Kidney epithelial cell (primary cell): Measurements from ENCODE around the gene OR13H1.

GRCh38 chrX:127076958-127077423 is 257.5 kb downstream of the PRR32 start:
- RAMPAGE, long total RNA: no peak
- RRBS: no CpG with 5 or more reads among the region's 2 CpGs

- RAMPAGE, long total RNA: no peak
- RRBS: no CpG with 5 or more reads among the region's 2 CpGs
These were observed 25.6 kb downstream of the SMARCA1 start for GRCh38 chrX:129497621-129498119.

DNA sequence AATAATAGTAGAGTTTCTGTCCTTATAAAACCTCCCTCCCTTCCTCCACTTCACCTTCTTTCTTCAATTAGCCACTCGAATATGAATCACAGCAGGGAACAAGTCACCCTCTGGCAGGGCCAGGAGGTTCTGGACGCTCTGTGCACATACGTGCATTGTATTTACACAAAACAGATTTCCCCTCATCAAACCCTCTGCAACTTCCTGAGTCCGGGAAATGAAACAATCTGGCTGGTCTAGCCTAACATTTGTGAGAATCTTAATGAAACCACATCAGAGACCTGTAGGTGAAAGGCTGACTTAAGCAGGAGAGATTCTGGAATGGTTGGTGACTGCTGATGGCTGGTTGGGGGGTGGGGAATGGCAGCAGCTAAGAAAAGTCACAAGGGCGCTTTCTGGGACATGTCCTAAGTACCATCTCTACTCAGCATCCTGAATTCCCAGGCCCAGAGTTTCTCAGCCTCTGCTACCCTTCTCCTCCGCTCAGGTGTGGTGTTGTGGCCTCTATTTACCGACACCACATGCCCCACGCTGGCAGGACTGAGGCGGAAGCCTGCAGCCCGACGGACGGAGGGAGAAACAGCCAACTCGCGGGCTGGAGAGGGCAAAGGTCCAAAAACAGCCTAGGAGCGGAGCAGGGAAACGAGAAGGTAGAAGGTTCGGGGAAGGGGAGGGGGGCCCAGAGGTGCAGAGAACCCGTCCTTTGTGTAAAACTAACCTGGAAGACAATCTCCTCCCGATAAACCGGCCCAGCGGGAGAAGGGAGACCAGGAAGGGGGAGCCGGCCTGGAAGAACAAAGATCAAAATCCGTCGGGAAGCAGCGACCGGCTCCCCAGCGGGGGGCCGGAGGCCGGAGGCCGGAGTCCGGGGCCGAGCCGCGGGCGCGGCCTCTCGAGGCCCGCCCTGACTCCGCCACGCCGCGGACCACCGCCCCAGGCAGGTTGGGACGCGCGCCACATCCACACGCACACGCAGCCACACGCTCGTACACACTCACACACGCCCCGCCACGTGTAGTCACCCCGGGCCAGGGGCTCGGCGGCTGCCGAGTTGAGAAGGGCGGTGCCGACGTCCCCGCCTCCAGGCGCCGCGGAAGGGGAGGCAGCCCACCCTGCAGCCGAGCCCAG is 781 bp downstream of the ZDHHC9 start:
- RAMPAGE, long total RNA: no peak
- RRBS: 46% methylated on average over 6 of the region's 65 CpGs

GRCh38 chrX:129979067-129979564 is 3.3 kb upstream of the BCORL1 start:
- RAMPAGE, long total RNA: no peak
- RRBS: no CpG with 5 or more reads among the region's 15 CpGs

DNA sequence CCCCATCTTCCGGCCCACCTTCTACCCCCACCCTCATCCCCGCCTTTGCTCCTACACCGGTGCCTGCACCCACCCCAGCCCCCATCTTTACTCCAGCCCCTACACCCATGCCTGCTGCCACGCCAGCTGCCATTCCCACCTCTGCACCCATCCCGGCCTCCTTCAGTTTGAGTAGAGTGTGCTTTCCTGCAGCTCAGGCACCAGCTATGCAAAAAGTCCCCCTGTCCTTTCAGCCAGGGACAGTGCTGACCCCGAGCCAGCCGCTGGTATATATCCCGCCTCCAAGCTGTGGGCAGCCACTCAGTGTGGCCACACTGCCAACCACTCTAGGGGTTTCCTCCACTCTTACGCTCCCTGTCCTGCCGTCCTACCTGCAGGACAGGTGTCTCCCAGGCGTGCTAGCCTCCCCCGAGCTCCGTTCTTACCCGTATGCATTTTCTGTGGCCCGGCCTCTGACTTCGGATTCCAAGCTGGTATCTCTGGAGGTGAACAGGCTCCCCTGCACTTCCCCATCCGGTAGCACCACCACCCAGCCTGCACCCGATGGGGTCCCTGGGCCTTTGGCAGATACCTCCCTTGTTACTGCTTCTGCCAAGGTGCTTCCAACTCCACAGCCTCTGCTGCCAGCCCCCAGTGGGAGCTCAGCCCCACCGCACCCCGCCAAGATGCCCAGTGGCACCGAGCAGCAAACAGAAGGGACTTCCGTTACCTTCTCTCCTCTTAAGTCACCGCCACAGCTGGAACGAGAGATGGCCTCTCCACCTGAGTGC is 31.6 kb downstream of the BCORL1 start:
- RAMPAGE, long total RNA: no peak
- RRBS: 90% methylated on average over 7 of the region's 24 CpGs

- RAMPAGE, long total RNA: no peak
- RRBS: 71% methylated on average over 2 of the region's 21 CpGs
These were observed 38.9 kb downstream of the ELF4 start for GRCh38 chrX:130070977-130072177.

DNA sequence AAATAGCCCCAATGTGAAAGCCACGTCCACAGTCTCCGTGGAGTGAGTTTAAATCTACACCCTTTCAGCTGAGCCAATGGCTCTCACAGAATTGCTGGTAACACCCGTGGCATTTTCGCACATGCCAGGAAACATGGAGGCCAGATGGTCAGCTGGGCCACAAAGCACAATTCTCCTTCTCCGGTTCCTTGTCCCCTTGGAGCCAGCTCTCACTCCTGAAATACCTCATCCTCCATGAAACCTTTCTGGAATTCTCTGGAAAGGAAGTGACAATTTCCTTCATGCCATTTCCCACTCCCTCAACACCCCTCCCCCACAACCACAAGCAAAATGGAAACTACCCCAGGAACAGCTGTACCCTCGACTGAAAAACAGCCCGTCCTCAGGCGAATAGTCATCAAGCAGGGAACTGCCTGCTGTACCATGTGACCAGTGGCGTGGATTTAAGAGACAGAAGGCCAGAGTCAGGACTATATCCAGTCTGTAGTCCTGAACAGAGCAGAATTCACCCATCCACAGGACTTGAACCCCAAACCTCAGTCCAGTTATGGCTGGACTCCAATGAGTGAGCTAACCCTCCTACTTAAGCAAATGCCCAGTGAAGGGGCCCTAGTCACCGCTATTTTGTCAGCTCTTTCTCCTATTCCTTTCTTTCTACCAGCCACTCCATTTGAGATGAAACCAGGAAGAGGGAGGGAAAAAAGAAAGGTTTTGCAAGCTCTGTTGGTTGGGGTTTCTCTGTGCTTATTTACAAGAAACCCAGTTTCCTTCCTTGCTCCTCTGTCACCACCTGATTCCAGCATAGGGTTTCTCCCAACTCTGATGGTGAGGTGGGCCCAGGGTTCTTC is 24.6 kb downstream of the ELF4 start:
- RAMPAGE, long total RNA: no peak
- RRBS: no CpG with 5 or more reads among the region's 10 CpGs

GRCh38 chrX:130091854-130092746 is 18.2 kb downstream of the ELF4 start:
- RAMPAGE, long total RNA: no peak
- RRBS: no CpG with 5 or more reads among the region's 12 CpGs

DNA sequence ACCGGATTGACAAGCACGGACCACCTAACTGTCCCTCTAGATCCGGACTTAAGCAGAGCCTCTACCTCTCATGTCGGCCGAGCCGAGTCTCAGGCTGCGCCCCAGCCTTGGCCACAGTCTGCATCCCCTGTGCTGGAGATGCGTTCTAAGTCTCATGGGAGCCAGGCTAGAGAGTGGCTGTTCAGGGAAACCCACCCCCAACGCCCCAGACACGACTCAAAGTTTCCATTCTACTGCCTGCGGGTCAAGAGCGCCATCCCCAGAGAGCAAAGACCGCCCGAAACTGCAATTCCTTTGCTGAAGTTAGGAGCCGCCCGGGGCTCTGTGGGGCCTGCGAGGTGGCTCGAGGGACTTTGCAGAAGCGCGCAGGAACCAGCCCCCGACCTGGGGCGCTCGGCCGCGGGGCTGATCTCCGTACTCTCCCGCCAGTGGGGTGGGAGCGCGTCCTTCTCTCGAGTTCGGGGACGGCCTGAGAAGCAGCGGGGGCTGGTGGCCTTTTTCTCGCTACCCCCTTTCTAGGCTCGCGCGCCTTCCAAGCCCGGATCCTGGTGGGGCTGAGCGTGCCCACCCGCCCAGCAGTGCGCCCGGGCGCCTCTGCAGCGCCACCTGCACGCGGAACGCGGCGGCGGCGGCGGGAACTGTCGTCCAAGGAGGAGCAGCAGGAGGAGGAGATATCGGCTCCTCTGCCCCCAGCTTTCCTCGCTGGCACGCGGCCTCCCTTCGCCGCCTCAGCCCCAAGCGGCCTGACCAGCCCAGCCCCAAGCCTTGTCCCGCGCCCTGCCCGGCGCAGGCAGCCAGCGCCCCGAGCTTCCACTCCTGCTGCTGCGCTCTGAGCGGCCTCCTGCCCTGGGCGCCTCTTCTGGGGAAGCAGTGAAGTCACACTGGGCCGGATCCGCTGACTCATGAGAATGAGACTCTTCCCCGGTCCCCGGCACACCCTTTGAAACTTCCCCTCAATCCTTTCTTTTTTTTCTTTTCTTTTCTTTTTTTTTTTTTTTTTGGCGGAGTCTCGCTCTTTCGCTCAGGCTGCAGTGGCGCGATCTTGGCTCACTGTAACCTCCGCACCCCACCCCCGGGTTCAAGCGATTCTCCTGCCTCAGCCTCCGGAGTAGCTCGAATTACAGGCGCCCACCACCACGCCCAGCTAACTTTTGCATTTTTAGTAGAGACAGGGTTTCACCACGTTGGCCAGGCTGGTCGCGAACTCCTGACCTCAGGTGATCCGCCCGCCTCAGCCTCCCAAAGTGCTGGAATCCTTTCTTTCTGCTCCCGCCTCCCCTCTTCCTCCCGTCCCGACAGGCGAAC is 10.4 kb upstream of the ELF4 start:
- RAMPAGE, long total RNA: no peak
- RRBS: 22% methylated on average over 5 of the region's 94 CpGs

GRCh38 chrX:130165059-130165650 is 486 bp downstream of the AIFM1 start:
- RAMPAGE, long total RNA: no peak
- RRBS: 40% methylated on average over 13 of the region's 29 CpGs

GRCh38 chrX:130564225-130564564 is 162.4 kb downstream of the RBMX2 start:
- RAMPAGE, long total RNA: no peak
- RRBS: no CpG with 5 or more reads among the region's 4 CpGs

GRCh38 chrX:130842624-130843165 is 60.3 kb downstream of the ENOX2 start:
- RAMPAGE, long total RNA: no peak
- RRBS: no CpG with 5 or more reads among the region's 4 CpGs

DNA sequence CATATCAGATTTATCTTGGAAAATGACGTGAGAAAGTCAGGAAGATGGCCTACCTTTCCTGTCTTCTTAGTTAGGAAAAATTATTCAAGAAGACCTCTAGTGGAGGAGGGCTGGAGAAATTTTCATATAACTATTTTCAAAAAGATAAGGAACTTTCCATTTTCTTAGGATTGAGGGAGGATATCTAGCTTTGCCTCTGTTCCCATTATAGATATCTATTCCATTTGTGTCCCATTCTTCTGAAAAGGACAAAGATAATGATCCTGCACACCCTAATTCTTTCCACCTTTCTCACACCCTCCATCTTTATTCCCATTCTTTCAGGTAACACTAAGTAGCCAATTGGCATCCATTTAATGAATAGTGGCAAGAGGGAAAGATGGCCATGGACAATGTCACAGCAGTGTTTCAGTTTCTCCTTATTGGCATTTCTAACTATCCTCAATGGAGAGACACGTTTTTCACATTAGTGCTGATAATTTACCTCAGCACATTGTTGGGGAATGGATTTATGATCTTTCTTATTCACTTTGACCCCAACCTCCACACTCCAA is at the start of gene OR13H1:
Gene OR13H1, plus strand, starts transcription at position 380 of the 554 bp plus-strand sequence.
- RAMPAGE, long total RNA: no peak
- RRBS: no CpG with 5 or more reads among the region's 2 CpGs

- RAMPAGE, long total RNA: no peak
- RRBS: no CpG with 5 or more reads among the region's 3 CpGs
These were observed 195.1 kb upstream of the STK26 start for GRCh38 chrX:131828061-131828417.

- RAMPAGE, long total RNA: no peak
- RRBS: 24% methylated on average over 23 of the region's 55 CpGs
These were observed 717 bp downstream of the STK26 start for GRCh38 chrX:132023424-132024614.

DNA sequence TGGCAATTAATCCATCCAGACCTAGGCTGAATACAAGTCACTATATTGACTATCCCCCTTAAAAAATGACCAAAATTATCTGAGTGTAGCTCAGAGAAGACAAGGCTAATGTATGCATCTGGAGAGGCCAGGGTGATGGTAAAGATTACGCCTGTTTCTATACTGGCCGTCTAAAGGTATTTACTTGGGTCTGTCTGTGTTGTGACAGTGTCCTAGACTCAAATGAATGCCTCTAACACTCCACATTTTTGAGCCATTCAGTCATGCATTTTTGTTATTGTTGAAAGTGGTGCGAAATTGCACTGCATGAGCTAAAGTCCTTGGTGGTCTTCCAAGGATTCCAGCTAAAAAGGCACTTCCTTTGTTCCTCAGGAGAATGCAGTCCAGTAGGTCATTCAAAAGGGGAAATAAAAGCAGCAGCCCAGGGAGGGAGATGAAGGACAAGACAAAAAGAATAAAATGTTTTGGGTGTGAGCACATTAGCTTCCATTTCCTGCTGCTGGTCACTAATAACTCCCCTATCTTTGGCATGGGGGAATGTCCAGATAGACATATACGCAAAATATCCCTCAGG is 3.1 kb downstream of the GPC4 start:
- RAMPAGE, long total RNA: no peak
- RRBS: no CpG with 5 or more reads among the region's 4 CpGs

DNA sequence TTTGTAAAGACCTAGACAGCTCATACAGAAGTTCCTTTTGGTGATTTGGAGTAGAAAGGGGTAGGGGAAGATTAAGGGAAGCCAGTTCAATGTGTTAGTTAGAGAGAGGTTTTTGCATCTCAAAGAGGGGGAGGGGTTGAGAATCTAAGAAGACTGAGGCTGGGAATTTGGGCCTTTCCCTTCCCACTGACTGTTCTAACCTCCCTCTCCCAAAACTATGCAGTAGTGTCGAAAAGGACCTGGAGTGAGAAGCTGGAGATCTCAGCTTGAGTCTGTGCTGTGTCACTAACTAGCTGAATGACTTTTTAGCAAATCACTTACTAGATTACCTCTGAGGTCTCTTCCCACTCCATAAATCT is 55.7 kb upstream of the CCDC160 start:
- RAMPAGE, long total RNA: no peak
- RRBS: no CpG with 5 or more reads among the region's 1 CpG

DNA sequence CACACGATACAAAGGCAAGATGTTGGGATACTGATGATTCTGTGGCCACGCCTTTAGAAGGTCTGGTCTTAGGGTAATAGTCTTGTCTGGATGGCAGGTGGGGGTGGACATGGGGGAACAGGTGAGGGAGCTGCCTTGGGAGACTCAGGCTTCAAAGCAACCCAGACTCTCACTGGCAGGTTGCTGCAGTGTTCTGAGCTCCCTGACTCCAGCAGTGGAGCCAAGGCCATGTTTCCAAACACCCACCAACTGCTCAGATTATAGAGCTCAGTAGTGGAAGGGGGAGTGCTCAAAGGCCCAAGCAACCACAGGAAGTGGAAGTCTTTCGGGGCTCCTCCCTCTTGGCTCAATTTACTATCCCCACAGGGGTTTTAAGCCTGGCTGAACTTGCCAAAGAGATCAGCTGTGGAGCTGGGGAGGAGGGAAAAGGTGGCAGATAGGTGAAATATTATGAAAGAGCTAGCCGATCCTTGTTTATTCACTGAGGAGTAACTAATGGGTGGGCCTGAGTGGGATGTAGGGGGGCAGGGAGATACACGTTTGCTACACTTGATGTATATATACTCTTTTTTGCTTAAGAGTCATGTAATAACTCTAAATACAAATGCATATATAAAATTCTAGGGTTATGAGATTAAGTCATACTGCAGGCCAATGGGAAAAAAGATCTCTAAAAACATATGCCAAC is 82.5 kb downstream of the HPRT1 start:
- RAMPAGE, long total RNA: no peak
- RRBS: no CpG with 5 or more reads among the region's 5 CpGs

GRCh38 chrX:134554582-134554950 is 94.6 kb downstream of the HPRT1 start:
- RAMPAGE, long total RNA: no peak
- RRBS: no CpG with 5 or more reads among the region's 3 CpGs

DNA sequence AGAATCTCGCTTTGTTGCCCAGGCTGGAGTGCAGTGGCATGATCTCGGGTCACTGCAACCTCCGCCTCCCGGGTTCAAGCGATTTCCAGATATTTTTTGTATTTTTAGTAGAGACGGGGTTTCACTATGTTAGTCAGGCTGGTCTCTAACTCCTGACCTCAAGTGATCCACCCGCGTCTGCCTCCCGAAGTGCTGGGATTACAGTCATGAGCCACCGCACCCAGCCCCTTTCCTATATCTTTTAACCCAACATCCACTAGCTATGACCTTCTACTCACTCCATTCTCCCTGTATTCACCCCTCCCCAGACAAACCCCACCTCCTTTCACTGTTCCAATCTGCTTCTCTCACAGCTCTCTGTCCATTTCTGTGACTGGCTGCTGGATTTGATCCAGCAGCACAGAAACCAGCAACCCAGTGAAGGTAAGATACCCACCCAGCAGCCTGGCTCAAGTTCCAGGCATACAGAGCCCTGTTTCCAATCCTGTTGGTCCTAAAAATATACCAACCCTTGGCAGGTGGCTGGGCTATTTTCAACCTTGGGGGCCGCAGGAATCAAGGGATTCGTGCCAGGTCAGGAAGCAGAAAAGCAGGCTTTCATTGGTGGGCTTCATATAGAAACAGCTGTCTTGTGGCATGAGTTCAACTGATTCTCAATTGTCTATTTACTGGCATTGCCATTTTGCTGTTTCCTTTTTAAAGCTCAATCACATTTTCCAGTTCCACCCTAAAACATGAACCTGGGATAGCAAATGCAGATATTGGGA is 18.8 kb upstream of the MOSPD1 start:
- RAMPAGE, long total RNA: no peak
- RRBS: no CpG with 5 or more reads among the region's 12 CpGs